Psoas muscle (tissue), 2 donors: ENCODE measurements around a stretch of chr10.

DNA sequence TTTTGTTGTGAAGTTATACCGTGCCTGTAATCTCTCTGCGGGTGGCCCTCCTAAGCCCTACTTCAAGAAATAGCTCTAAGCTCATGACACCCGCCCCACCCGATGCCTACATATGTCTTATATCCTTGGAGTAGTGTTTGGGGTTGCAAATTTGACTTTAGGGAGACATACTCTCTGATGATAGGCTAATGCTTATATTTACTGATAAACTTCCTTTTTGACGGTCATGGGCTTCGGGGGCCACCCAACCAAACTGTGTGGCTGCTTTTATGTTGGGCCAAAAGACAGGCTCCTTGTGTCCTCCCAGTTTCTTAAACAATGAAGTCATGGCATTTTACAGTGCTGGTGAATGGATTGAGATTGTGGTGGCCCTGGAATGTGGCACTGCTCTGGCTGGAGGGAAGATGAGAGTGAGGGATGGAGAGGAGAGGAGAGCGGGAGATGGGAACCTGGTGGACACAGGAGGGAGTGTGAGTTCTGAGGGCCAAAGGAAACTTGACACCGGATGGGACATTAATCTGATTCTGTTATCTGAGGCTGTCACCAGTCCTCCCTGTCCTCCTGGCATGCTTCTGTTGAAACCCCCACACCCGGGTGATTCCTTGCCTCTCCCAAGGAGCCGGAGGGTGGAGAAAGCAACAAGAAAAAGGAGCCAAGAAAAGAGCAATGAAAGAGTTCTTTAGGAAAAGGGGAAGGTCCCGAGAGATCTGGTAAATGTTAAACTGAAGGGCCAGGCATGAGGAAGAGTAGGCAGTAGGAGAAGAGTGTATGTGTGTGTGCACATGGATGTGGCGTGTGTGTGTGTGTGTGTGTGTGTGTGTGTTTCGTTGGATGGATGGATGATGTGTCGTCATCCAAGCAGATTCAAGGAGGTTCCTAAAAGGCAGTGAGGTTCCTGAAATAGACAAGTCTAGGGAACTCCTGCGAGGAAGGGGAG, 113.3 kb downstream of the TCF7L2 start:
- PRO-cap, 2 experiments, result no peak in any of the 2 experiments

GRCh38 chr10:113108149-113109135, 158.4 kb downstream of the TCF7L2 start:
- PRO-cap, 2 experiments, result no peak in any of the 2 experiments

DNA sequence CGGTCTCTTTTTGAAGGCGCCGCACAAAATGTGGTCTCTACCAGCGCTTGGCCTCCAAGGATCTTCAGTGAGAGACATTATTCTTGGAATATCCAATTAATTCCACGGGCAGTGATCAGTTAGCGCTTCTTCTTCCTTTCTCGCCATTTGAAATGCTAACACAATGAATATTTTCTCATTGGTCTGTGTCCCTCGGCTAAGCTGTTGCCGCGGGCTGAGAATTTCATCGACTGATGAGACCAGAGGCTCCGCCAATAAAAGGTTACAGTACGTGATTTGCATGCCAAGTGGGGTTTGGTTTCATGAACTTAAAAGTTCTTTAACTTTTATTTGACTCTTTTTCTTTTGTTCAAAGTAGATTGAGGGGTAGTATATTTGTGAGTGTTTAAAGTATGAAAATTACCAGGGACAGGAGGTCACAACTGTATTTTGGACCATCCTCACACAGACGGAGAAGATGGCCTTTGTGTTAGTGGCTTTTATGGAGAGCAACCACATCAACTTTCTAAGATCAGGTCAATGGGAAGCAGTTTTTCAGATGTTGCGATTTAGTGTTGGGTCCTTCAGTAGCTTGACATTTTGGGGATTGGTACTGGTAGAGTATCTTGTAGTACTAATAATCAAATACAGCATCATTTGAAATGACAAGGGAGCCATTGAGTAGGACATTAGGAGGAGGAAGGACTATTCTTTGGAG, 170.0 kb downstream of the TCF7L2 start:
- PRO-cap, 2 experiments, result no peak in any of the 2 experiments

DNA sequence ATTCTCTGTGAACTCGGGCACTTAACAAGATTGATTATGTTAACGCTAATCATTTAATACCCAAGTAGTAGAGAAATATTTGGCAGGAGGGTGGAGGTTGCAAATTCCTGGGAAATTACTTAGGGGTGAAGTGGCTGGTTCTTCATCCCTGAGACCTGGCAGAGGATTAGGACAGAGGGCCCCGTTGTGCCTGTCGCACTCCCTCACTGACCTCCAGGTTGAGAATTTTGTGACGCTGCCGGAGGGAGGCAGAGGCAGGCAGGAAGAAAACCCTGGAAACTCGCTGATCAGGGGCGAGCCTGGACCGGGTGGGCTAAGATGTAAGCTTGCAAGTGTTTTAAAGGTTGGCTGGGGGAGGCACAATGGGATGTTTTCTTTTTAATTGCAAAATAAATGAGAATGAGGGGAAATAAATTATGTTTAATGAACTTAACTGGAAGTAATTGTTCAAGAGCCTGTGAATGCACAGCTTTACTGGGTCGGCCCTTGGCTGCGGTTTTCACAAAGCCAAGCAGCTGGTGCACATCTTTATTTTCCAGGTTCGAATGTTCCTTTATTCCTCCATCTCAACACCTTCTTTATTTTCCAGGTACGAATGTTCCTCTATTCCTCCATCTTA, 182.8 kb downstream of the TCF7L2 start:
- PRO-cap, 2 experiments, result no peak in any of the 2 experiments

DNA sequence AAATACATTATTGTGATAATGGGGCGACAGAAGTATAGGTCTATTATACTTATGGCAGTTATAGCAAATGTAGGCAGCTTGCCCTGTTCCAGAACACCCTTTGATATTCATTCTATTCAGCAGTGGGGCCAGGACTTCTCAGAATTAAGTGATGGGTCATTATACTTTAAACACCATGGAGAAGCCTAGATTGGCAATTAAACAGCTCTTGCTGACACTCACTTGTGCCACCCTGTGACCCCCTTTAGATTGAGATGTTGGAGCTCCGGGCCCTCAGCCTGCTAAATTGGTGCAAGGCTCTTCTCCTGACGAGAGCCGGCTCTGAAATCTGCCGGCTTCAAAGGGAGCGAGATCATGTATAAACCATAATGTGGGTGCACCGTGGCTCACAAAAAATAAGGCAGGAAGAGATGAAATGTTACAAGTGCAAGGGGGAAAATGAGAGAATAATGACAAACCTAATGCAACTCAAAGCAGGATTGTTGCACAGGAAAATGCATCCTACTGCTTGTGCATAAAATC, 198.0 kb downstream of the TCF7L2 start:
- PRO-cap, 2 experiments, result no peak in any of the 2 experiments

DNA sequence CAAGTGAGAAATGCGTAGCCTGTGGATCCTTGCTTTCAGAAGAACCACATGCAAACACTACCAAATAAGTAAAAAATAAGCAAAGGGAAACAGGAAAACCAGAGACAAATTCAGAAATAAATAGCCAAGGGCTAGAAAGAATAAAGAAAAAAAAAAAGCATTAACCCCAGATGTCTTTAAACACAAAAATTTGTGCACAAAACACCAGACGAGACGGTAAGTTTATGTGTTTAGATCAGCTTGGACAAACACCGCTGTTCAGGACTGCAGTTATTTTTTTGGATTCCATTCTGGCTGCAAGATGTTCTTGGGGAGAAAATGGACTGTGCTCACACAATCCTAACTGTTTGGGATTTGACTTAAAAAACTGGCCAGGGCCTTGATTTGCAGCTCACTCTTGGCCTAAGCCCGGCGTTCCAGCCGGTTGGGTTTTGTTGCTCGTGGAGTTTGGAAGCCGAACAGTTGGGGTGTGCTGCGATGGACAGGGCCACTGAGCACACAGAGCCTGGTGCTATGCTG, 168.0 kb upstream of the HABP2 start:
- PRO-cap, 2 experiments, result no peak in any of the 2 experiments

DNA sequence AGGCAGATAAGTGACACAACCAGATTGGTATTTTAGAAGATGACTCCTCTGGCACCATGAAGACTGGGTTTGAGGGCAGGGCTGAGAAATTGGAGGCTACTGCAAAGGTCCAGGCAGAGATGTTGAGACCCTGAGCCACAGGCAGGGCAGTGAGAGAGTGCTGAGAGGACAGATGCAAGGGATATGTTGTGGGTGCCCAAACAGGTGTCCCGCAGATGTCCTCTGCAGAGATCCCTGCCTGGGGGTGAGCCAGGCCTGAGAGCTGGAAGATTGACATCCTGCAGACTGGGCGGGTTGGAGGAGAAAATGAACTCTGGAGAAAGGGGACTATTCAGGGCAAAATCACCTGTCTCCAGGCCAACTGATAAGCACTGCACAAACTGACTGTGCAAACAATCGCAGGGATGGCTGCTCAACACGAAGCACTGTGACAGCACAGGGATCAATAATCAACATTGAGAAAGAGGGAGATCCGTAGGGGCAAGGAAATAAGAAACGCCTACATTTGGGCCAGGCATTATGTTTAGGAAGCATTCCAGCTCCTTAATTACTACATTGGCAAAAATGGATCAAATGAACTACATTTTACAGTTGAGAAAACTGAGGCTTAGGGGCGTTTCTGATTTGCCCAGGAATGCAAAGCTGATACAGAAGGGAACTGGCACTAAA, 11.7 kb upstream of the HABP2 start:
- PRO-cap, 2 experiments, result no peak in any of the 2 experiments

DNA sequence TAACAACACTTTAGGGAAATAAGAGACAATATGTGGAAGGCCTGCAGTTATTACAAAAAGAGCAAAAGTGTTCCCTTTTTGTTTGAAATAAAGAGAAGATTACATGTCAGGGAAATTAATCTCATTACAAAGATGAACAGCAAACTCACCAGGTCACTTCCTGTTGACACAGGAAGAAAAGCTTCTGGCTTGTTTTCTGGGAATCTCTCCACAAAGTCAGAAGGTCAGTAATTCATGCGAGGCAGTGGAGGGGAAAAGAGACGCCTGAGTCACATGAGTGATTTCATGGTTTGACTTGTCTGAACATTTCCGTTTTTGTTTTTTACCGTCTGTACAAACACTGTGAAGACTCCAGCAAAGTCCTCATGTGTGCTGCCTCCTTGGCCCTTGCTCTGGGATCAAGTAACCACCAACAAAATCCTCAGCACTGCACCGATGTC, 2.5 kb upstream of the HABP2 start:
- PRO-cap, 2 experiments, result no peak in any of the 2 experiments

- PRO-cap, 2 experiments, result peak in 2 of 2 experiments; most common plus-strand start chr10:113661631 (in 2); most common minus-strand start chr10:113661429 (in 1)
Measured at GRCh38 chr10:113661192-113661958, 2.5 kb downstream of the NRAP start.

DNA sequence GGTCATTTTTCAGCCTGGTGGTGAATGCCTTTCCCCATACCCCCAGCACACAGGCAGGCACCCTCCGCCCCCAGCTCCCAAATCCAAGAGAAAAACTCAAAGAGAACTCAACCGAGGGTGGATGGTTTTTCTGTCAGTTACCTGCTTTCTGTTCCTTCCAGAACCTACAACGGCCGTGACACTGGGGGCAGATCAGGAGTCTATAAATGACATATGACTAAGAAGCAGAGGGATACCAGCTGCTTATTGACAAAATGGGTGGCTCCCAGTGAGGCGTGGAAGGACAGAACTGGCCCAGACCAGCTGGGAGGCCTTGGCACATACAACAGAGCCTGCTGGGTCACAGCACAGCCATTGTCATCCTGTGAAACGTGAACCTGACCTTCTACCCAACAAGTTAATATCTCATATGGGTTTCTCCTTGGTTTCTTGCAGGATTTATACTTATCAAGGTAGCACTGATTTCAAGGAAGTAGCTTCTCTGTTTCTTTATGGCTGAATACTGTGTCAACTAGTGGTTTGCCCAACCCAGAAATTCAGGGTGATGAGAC, 84.3 kb upstream of the ADRB1 start:
- PRO-cap, 2 experiments, result no peak in any of the 2 experiments

DNA sequence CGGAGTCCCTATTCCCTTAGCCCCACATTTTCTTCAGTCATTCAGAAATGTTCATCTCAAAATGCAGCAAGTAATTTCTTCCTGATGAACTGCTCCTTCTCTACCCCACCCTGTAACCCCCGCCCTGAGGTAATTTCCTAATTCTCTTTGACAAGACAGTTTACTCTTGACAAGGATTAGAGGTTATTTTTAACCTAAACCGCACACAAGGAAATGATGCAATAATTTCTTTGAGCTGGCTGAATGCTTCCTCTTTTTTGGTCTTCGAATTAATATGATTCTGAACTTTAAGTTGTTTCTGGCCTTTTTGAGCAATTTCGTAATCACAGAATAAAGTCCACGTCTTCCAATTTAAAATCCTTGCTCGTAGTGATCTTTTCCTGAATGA, 18.4 kb upstream of the ADRB1 start:
- PRO-cap, 2 experiments, result no peak in any of the 2 experiments

GRCh38 chr10:114068186-114068622, 24.5 kb downstream of the ADRB1 start:
- PRO-cap, 2 experiments, result no peak in any of the 2 experiments

GRCh38 chr10:114300130-114300577, 61.1 kb downstream of the VWA2 start:
- PRO-cap, 2 experiments, result no peak in any of the 2 experiments

DNA sequence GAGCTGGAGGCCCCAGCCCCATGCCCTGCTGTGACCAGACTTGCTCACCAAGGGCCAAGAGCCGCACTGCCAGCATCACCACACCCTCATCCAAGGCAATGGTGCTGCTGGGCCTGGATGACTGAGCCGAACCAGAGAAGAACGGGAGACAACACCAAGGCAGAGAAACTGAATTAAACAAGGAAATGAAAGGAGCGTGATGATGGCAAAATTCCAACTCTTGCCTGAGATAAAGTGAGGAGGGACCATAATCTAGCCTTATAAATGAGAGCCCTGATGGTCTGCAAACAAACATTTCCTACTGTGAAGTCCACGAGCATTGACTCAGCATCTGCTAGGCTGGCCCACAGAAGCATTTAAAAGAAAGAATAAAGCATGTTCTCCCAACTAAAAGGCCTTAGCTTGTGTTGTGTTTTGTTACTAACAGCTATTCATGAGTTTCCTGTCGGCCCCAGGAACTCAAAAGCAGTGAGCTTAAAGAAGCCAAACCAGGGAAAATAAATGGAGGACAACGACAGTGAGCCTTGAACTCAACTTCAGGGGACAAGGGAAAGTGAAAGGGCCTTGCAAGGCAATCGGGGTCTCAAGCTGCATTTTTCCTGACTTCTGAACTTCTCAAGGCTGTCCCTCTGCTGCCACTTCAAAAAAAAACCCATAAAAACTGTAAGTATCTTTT, 60.4 kb downstream of the AFAP1L2 start:
- PRO-cap, 2 experiments, result no peak in any of the 2 experiments

- PRO-cap, 2 experiments, result no peak in any of the 2 experiments
Measured at GRCh38 chr10:114544916-114545436, 113.1 kb downstream of the ABLIM1 start.

GRCh38 chr10:114650950-114651284, 7.2 kb downstream of the ABLIM1 start:
- PRO-cap, 2 experiments, result no peak in any of the 2 experiments

GRCh38 chr10:114696729-114697694, 38.9 kb upstream of the ABLIM1 start:
- PRO-cap, 2 experiments, result no peak in any of the 2 experiments

- PRO-cap, 2 experiments, result no peak in any of the 2 experiments
Measured at GRCh38 chr10:114715054-114715827, 57.2 kb upstream of the ABLIM1 start.

DNA sequence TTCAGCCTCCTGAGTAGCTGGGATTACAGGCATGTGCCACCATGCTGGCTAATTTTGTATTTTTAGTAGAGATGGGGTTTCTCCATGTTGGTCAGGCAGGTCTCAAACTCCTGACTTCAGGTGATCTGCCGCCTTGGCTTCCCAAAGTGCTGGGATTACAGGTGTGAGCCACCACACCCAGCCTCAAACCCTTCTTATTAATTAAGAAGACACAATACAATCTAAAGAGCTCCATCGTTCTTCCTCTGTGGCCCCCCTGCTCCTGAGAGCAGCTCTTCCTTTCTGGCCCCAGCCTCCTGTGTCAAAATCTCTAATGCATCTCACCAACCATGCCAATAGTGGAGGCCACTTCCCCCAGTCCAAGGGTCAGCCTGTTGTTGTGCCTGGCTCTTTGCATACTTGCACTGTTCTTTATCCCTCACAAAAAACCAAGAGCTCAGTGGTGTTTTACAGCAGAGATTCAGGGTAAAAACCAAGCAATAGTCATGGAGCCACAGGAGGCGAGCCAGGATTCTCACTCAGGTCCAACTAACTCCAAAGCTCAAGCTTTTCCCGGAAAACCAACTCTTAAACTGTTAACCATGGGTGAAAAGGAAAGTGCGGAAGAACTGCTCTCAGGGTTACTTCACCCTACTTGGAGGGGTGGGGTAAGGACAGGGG, 190.3 kb downstream of the GFRA1 start:
- PRO-cap, 2 experiments, result no peak in any of the 2 experiments

GRCh38 chr10:116692145-116692765, 22.5 kb upstream of the C10orf82 start:
- PRO-cap, 2 experiments, result no peak in any of the 2 experiments